OVCAR3 (cell line): ENCODE measurements around a stretch of chr10.

- RRBS = no CpG with 5 or more reads among the region's 9 CpGs
Measured at GRCh38 chr10:71229274-71229727, 16.9 kb downstream of the UNC5B start.

GRCh38 chr10:71269555-71270229 lies 49.4 kb upstream of the SLC29A3 start:
- RRBS = no CpG with 5 or more reads among the region's 10 CpGs

- RRBS = 74% methylated on average over 3 of the region's 19 CpGs
Measured at GRCh38 chr10:71279708-71280197, 39.3 kb upstream of the SLC29A3 start.

DNA sequence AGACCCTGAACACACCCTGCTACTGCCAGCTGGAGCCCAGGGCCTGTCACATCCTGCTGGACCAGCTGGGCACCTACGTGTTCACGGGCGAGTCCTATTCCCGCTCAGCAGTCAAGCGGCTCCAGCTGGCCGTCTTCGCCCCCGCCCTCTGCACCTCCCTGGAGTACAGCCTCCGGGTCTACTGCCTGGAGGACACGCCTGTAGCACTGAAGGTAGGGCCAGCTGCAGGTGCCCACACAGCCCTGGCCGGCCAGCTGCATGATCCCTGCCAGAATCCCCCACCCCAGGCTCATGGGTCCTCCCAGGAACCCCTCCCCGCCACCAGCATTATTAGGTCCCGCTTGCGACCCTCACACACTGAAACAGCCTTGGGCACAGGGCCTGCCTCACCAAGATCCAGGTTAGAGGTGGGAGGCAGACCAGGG lies 25.3 kb upstream of the SLC29A3 start:
- RRBS = 13% methylated on average over 3 of the region's 14 CpGs

DNA sequence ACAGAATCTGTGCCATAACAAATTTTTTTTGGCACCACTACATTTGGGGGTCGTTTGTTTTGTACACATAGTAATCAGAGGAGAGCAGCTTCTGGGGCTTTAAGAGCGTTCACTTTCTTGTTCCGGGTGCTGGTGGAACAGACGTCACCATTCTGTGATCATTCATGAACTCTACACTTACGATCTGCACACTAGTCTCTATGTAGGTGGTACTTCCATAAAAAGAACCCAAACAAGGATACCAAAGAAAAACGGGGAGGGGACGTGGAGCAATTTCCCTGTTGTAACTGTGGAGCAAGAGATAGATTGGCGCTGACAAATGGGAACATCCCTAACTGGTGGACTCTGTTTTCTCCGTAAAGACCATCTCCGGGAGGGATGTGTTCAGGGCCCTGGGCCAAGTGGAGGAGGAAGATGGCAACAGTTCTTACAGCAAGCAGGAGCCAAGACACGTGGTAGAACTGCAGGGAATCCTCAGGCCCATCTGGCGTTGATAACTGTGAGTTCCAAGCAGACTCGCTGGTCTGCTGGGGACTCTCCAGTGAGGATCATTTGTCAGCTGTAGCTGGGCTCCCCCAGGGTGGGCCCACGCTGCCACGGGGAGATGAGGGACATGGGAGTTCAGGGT lies 5.8 kb upstream of the SLC29A3 start:
- RRBS = no CpG with 5 or more reads among the region's 15 CpGs

DNA sequence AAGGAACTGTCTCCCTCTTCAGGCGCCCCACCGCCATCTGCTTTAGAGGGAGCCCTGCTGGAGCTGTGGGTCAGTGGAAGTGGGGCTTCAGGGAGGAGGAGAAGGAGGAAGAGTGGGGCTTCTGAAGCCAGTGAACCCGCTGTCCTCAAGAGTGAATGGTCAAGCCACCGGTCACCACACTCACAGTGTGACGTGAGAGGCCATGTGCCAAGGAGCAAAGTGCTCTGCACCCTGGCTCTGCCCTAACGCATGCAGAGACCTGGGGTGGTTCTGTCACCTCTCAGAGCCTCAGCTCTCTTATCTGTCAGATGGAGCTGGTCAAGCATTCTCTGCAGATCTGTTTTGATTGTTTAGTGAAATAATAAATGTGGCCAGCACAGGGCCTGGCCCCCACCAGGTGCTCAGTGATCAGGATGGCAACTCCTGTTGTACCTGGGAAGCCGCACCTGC lies 65.6 kb downstream of the CDH23 start:
- RRBS = no CpG with 5 or more reads among the region's 7 CpGs

- RRBS = no CpG with 5 or more reads among the region's 4 CpGs
Measured at GRCh38 chr10:71589900-71590318, 129.7 kb downstream of the C10orf105 start.

DNA sequence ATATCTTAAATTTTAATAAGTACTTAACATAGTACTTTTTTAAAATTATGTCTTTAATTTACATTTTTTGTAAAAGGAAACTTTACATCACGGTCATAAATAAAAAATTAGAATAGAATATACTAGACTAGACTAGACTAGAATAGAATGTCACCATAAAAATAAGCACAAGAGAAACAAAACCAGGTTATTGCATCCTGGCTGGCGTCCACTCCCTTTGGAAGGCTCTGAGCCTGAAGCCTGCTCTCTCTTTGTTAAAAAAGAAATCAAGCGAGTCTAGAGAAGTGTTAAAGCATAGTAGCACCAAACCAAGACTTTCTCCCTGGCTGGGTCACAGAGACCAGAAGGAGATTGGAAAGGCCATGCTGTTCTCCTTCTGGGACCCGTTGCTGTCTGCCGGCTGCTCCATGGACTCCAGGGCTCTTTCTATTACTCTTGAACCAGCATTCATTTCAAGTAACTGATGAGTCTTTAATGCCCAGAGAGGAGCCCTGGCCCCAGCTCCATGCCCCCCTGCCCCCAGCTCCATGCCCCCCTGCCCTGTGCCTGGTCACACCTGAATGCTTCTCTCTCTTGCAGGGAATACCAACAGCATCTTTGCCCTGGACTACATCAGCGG lies 104.5 kb downstream of the C10orf105 start:
- RRBS = no CpG with 5 or more reads among the region's 6 CpGs

DNA sequence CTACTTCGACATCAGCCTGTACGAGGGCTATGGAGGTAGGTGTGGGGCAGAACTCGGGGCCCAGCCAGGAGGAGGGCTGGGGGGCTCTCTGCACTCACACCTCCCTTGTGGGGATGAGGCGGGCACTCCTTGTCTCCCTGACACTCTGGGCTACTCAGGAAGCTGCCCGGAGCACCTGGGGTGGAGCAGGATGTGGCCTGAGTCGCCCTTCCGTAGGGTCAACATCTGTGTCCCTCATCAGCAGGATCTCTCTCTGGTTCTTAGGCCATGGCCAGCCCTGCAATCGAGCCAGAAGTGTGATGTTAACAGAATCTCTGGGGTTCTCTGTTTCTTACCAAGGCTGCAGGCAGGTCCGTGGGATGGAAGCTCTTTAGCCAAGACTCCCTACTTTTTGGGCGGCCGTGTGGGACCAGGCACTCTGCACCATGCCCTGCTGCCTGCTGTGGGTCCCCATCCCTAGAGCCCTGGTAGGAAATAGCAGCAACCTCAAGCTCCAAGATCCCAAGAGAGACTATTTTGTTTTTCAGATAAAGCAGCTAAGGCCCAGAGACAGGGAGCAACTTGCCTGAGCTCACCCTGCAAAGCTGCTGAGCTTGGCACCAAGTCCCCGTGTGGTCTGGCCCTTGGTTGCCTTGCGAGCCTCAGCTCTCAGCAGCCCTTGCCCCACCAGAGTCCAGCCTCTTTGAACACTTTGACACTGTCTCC lies 40.0 kb downstream of the C10orf105 start:
- RRBS = no CpG with 5 or more reads among the region's 13 CpGs

DNA sequence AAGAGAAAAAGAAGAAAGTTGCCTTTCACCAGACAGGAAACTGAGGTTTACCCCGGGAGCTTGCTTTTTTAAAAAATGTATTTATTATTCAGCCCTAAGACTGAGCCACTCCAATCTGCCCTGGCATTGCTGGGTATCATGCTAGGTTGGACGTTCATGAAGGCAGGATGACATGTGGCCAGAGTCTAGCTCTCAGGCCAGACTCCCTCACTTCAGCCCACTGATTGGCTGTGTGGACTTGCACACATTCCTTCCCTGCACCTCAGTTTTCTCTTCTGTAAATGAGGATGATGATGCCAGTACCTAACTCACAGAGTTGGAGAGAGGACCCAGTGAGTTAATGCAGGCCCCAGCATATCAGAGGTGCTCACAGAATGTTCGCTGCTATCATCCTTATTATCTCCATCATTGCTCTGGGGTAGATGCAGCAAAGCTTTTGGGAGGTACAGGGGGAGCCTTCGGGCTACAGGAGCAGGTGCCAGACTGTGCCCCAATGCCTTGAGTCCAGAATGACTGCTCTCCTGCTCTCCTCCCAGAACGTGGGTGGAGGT lies 21.7 kb upstream of the C10orf105 start:
- RRBS = no CpG with 5 or more reads among the region's 5 CpGs

GRCh38 chr10:71743234-71743831 lies 23.8 kb upstream of the C10orf105 start:
- RRBS = no CpG with 5 or more reads among the region's 4 CpGs

GRCh38 chr10:71748516-71749516 lies 24.5 kb downstream of the VSIR start:
- RRBS = no CpG with 5 or more reads among the region's 21 CpGs

DNA sequence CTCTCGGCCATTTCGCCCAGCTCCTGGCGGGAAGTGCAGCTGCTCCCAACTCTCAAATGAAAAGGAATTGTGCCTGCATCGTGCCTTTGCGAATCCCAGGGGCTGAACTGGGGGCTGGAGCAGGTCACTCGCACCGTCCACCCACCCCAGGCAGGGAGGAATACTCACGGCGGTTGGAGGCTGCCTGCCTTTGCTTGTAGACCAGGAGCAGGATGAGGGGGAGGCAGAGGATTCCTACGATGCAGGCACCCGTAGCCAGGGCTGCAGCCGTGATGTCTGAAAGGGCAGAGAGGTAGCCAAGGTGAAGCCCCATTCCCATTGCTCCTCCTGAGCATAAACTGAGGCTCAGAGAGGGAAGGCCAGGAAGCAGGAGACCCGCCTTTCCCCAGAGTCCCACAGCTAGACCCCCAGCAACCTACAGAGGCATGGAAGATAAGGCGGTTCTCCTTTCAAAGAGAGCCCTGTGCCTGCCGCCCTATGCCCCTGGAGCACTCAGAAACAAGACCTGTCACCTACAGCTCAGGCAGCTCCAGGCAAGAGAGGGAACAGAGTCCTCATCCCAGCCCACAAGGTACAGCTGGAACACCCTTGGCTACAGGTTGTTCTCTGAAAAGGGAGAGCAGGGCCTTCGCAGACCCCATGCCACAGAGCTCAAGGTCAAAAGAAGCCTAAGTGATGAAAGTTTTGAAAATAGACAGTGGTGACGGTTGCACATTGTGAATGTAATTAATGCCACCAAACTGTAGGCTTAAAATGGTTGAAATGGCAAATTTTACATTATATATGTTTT lies 17.9 kb downstream of the VSIR start:
- RRBS = no CpG with 5 or more reads among the region's 17 CpGs

GRCh38 chr10:71805557-71806594 lies 32.6 kb upstream of the VSIR start:
- RRBS = 7% methylated on average over 12 of the region's 41 CpGs

- RRBS = no CpG with 5 or more reads among the region's 9 CpGs
Measured at GRCh38 chr10:71811992-71812472, 38.7 kb upstream of the VSIR start.

DNA sequence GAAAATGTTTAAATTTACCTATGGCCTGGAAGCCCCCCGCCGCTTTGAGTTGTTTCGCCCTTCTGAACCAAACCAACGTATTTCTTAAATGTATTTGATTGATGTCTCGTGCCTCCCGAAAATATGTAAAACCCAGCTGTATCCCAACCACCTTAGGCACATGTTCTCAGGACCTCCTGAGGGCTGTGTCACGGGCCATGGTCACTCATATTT lies 748 bp downstream of the PSAP start:
- RRBS = no CpG with 5 or more reads among the region's 7 CpGs

- RRBS = no CpG with 5 or more reads among the region's 10 CpGs
Measured at GRCh38 chr10:71887992-71888481, 37.0 kb upstream of the PSAP start.

DNA sequence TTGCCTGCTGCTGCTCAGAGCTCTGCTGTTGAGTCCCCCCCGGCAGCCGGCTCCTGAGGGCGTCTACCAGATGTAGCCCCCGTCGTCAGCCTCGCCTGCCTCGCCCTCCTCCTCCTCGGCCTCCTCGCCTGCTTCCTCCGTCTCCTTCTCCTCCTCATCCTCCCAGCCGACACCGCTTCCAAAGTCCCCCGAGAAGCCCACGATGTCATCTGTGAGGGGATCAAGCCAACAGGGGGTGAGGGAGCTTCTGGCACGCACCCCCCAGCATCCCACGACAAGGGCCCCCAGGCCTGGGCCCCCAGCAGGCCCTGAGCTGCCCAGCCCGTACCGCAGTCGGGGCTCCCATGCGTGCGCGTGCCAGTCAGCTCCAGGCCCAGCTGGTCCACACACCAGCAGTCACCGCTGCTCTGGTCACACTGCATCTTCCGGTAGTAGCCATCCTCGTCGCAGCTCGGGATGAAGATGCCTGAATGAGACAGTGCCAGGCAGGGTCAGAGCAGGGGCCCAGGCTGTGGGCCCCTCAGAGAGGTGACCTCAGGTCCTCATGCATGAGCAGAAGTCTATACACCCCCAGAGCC lies 25.6 kb downstream of the SPOCK2 start:
- RRBS = no CpG with 5 or more reads among the region's 27 CpGs

DNA sequence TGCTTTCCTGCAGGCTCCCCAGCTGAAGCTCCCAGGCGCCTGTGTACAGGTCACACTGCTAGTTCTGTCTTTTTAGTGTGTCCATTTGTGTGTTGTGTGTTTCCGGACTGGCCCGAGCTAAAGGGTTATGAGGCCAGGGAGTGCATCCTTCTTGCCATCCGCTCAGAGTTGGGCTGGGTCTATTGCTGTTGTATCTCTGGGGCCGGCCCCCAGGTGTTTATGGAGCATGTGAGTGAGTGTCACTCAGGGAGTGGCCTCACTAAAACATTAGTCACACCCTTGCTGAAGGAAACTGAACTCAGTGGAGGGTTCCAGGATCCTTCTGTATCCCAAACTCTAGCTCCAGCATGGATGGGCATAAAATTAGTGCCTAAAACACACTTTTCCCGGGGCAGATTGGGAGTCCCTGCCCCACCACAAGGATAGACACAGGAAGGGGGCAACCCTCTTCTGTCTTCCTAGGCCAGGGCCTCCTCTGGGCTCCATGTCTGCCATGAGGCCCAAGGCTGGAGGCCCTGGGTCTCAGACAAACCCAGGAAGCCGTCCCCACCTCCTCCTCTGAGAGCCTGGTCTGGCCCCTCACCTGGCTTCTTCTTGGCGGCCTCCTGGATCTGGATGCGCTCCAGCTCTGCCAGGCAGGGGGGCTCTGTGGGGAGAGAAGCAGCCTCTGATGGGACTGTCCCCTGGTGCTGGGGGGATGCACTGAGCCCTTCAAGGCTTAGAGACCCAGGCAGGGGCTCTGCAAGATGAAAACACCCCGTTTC lies 24.6 kb downstream of the SPOCK2 start:
- RRBS = 100% methylated on average over 1 of the region's 10 CpGs

GRCh38 chr10:72073589-72074091 lies 14.7 kb downstream of the SPOCK2 start:
- RRBS = no CpG with 5 or more reads among the region's 8 CpGs